Cardiac atrium fibroblast (primary cell): ENCODE results near the gene LRRK1.

GRCh38 chr15:100713193-100714113 is 111.1 kb downstream of the ASB7 start:
- RAMPAGE, long total RNA = no peak

DNA sequence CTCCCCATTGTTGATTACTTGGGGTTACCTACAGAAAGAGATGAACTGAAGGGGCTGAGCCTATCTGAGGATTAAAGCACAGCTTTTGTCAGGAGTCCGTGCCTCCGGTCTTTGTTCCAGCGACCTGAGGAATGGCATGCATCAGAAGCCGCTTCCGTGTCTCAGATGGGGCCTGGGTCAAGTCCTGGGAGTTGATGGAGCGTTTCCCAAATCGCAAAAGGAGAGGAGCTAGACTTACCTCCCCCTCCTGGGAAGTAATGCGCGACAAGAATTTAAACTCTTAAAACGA is 1.0 kb upstream of the ALDH1A3 start:
- RAMPAGE, long total RNA = no peak

- RAMPAGE, long total RNA = no peak
Measured at GRCh38 chr15:100880226-100881055, 810 bp downstream of the ALDH1A3 start.

DNA sequence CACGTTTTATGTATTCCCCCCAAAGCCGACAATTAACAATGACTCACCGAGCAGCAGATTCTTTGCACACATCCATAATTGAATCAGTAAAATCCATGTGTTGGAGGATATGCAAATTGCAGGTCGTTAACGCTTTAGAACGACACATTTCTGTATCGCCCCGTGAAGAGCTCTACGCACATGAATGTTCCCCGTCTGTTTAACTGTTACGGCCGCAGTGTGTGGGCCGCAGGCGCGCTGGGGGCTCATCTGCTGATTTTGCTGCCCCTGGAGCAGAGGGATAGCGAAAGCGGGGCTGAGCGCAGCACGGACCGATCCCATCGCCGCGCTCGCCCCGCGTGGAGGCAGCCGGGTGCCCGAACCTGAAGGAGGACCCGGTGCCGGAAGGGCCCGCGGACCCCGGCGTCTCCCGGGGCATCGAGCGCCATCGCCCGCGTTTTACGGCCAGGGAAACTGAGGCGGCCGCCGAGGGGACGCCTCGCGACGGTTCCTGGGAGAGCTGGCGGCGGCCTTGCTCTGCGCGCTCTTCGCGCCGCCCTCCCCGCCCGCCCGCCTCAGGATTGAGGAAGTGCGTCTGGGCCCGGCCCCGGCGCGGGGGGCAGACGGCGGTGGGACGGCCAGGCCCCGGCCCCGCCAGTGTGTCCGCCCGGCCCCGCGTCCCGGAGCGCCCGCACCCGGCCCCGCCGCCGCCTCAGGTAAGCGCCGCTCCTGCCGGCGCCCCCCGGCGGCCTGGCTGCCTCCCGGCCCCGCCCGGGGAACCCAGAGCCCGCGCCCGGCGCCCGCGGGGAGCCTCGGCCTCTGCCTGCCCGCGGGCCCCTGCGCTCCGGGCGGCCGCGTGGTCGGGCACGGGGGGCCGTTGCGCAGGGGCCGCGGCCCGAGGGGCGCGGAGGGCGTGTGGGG is at the start of gene LRRK1:
LRRK1 (plus strand) TSS at position 601 of the 900 bp plus-strand sequence.
- RAMPAGE, long total RNA = no peak

- RAMPAGE, long total RNA = no peak
Measured at GRCh38 chr15:100928714-100929492, 9.7 kb downstream of the LRRK1 start.

DNA sequence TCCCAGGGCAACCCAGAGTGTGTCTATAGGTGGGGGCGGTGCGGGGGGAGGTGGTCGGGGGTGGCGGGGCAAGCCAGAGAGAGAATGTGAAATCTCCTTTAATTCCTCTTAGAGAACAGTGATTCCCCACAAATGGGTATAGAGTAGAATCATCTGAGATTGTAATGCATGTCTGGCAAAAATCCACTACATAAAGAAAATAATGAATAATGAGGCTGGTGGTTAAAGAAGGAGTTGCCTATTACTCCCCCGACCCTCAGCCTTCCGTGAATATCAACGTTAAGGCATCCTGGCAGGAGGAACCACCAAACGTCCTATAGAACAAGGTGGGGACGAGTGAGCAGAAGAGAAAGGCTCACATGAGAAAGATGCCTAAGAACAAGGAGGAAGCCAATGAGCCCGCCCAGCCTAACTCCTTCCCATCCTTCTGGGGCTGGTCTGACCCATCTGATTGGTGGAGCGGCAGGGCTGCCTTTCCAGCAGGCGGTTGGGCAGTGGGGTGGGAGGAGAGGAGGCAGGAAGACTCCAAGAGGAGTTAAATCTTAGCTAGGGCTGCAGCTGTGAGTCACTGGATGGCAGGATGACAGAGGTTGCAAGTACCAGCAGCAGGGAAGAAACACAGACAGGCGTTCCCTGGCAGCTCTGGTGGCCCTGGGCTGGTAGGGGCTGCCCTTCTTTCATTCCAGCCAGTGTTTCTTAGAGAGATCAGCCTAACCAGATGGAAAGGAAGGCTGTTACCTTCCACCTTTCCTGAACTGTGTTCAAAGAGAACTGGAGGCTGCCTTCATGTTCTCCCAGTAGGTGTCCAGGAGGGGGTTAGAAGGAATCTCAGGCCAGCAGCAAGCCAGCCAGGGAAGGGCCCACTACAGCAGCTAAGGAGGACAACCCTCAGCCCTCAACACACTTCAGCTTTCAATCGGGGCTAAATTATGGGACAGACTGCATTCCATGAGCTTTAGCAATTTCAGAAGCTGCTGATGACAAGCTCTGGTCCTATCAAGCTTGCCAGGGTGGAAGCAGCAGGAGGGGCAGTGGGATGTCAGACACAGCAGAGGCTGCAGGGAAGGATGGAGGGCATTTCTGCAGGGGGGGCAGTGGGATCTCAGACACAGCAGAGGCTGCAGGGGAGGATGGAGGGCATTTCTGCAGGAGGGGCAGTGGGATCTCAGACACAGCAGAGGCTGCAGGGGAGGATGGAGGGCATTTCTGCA is 50.4 kb downstream of the CHSY1 start:
- RAMPAGE, long total RNA = no peak

- RAMPAGE, long total RNA = no peak
Measured at GRCh38 chr15:101268166-101269157, 8.8 kb downstream of the SELENOS start.

DNA sequence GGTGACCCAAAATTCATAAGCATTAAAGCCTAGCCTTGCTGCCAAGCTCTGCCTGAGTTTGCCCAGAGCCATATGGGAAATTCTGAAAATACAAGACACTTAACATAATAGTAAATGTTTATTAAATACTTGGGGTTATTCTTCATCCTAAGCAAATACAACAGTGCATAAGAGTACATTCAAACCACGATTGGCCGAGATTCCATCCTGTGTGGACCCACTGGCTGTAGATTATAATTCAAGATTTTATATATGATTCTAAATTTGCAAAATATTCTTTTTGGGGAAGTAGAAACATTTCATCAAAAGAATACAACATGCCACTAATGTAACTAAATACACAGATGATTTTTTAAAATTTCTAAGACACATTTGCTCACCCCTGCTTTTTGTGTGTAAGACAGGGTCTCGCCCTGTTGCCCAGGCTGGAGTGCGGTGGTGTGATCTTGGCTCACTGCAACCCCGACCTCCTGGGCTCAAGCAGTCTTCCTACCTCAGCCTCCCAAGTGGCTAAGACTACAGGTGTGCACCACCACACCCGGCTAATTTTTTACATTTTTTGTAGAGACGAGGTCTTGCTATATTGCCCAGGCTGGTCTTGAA is 89.7 kb upstream of the SNRPA1 start:
- RAMPAGE, long total RNA = no peak

GRCh38 chr15:101438209-101439107 is 51.0 kb downstream of the PCSK6 start:
- RAMPAGE, long total RNA = no peak

DNA sequence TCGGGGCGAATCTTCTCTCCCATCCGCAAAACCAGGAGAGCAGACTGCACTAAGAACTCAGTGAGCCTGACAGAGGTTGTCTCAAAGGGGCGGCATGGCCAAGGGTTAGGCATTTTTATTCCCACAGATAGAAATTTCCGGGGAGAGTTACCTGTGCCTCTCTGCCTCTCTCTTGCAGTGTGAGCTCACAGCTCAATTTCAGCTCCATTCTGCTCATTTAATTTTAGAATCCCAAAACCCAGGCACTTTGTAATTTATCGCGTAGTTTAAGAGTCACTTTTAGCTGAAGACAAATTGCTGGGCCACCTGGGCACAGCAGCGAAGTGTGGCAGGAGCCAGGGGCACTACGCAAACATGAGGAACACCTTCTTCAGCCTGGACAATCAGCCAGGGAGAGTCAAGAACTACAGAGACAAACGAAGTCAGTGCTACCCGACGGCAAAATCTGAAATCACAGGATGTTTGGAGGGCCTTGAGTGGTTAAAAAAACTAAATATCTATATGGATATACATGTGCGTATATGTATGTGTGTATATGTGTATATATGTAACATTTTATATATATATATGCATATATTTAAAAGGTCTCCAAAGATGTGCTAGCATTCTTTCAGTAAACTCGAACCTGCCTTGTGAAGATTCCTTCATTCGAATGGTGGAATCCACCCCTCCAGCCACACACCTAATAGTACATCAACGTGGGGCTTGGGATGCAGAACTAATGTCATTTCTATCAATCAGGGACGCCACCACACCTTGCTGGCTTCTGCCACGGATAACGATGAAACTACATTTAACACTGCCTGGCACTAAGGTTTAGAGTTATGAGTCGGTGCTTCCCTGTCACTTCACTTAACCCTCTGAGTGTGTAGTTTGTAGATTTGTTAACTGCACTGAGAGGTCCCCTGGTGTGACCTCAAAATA is 1.9 kb downstream of the PCSK6 start:
- RAMPAGE, long total RNA = no peak

- RAMPAGE, long total RNA = no peak
Measured at GRCh38 chr15:101496532-101497137, 7.1 kb upstream of the PCSK6 start.

GRCh38 chr15:101527912-101528881 is 38.7 kb upstream of the PCSK6 start:
- RAMPAGE, long total RNA = no peak

- RAMPAGE, long total RNA = no peak
Measured at GRCh38 chr15:101613232-101613967, 38.8 kb downstream of the TM2D3 start.

DNA sequence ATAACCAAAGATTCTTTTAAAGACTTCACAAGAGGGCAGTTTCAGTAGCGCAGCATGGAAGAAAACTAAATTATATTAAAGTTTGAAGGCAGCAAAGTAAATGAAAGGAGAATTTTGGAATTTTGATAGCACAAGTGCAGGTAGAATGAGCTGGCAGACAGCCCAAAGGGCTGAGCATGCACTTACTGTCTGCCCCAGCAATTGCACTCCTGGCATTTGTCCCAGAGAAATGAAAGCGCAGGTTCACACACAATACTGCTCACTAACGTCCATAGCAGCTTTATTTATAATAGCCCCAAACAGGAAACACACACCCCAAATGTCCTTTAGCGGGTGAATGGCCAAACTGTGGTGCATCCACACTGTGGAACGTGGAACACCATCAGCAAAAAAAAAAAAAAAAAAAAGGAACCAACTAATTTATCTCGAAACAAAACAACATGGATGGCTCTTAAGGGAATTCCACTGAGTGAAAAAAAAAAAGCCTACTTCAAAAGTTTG is 5.8 kb upstream of the TM2D3 start:
- RAMPAGE, long total RNA = no peak